Rectum (tissue), 1 donor: ENCODE data around the genes MRPL51, LPAR5 and CD4.

DNA sequence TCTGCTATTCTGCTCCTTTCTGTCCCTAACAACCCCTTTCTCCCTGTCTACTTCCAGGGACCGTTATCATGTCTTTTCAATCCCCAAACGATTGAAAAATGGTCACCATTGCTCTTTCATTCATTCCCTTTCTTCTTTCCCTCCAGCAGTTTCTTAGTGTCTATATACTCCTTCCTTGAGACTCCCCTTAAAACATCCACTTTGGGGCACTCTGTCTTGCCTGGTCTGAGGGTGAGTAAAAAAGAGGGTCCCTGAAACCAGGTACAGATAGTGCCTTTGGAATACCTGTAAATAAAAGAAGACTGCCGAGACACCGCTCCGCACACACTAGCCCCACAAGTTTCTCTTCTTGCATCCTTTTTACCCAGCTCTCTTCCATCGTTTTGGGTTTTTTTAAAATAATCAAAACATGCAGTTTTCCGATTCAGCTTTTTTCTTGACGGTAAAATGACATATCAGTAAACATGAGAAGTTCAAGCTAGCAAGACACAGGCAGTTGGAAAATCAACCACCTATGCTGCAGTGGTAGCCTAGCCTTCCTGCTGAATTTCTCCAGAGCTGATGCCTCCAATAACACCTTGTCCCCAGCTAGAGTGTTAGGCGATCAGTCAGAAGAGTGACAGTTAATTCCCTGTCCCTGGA, 1.6 kb upstream of the ANO2 start:
- PRO-cap, result no peak

DNA sequence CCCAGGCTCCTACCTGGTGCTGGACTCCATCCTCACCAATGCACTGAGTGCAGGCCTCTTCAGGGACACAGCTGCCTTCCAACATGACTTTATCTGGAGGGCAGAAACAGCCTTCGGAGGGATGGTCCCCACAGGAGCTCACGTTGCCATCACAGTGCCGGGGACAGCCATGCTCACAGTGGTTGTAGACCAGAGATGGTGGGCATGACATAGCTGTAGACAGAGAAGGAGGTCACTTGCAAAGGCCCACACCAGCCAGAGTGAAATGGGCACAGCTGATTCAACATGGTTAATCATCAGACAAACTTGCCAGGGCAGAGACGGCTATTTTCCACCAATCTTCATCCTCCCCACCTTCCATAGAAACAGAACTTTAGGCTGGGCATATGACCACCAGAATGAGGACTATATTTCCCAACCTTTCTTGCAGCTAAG, 46.8 kb upstream of the ANO2 start:
- PRO-cap, result no peak

DNA sequence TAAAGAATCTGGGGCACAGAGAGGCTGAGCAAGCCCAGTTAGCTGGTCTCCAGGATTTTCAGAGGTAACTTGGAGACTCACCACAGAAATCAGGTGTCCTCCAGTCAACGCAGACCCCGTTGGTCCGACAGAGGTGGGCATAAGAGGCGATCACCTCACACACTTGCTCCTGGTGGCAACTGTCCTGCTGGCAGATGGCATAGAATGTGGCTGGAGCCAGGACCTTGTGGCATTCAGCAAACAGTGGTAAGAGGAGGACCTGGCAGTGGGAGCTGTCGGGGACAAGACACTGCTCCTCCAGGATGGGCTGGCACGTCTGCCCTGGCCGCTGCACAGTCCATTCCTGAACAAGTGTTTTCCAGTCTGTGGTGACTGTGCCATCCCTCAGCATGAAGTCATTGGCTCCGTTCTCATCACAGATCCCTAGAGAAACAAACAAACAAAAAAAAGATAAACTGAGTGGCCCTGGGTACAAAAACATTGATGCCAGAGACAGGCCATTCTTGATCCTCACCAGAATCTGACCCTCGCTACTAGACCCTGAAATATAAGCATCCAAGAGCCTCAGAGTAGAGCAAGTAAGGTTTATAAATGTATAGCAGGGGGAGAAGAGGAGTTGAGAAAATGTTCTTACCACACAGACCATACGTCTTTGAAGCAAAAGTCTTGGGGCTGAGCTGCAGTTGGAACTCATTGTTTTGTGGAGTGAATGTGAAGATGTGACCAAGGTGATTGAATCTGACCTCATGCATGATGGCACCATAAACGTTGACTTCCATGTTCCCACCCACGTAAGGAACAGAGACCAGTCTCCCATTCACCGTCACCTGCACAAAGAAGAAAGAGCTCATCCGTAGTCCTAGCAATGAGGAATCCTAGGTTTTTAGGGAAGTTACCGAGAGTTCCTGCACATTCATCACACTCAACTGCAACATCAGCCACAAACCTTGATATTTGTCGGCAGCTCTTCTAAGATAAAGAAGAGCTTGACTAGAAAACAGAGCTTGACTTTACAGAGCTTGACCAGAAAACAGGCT, 49.0 kb upstream of the ANO2 start:
- PRO-cap, result no peak

DNA sequence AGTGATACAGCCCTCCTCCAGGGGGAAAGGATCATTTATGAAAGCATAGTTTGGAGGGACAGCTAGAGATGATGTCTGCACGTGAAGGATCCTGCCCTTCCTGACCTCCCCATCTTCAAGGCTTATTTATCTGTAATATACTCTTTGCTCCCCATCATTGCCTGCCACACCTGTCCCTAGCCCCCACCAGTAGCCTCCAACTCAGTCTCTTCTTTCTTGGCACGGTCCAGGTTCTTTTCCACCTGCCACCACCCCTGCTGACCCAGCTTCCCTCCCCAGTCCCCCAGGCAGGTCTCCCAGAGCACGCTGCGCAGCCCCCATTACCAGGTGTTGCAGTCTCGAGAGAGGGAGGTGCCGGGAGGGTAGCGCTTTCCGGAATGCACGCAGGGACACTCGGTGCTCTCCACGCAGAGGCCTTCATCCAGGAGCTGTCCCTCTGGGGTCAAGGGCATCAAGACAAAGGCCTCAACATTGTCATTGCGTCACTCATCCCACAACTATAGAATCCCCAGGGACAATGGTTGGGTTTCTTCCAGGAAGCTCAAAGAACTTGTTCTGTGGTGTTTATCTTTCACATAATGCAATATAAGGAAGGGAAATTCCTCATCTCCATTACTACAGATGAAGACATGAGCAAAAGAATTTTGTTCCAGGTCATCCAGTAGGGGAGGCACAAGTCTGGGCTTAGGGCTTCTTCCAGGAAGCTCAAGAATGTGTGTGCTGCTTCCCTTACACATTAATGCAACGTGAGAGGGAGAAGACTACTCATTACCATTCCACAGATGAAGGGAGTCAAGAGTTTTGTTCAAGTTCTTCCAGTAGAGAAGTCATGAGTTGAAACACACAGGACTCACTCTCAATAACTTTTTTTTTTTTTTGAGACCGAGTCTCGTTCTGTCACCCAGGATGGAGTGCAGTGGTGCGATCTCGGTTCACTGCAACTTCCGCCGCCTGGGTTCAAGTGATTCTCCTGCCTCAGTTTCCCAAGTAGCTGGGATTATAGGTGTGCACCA, 52.2 kb downstream of the VWF start:
- PRO-cap, result no peak

DNA sequence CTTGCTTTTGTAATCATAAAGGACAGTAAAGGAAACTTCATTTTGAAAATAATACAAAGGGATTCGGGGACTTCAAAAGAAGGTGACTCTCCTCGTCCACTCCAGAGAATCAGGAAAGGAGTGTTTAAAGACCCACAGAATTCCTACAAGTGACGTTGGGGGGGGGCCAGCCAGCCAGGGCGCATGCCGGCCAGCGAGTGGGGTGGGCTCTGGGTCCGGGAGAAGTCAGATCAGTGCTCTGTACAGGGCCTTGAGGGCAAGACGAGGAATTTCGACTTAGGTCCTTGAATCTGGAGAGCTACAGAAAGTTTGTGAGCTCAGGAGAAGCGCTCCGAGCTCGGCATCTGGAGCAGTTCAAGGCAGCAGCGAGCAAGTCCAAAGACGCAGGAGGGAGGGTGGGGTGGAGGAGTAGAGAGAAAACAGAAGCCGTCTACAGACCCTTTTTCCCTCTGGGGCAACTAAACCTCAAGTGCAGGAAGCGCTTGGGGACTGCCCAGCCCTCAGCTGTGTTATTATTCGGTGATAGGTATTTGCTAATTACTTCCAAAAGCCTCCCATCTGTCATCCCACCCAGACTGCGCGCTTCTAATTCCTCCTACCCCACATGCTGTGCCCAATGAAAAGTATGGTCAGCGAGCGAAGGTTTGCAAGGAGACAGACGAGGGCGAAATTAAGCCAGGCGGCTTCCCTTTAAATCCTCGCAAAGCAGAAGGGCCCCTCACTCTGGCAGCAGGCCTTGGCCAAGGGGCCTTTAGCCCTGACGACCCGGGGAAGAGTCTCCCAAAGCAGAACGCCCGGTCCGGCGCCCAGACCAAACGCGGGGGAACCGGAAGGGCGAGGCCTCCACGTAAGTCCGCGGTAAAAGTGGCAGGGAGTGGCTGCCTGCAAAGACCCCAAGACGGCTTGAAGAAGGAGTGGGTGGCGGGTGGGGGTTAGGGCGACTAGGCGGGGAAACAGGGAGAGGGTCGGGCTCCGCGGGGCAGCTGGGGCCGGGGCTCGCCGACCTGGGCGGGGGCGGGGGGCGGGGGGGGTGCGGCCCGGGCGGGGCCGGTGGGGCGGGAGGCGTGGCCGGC, 638 bp upstream of the CD9 start:
- PRO-cap, result unidirectional peak, plus-strand start at position 56 of the sequence; bidirectional peak, plus-strand start at position 196 of the sequence, minus-strand start at position 105 of the sequence; bidirectional peak, plus-strand start at position 303 of the sequence, minus-strand start at position 346 of the sequence; bidirectional peak, plus-strand start at position 657 of the sequence, minus-strand start at position 666 of the sequence; bidirectional peak, plus-strand start outside the sequence, minus-strand start at position 817 of the sequence

DNA sequence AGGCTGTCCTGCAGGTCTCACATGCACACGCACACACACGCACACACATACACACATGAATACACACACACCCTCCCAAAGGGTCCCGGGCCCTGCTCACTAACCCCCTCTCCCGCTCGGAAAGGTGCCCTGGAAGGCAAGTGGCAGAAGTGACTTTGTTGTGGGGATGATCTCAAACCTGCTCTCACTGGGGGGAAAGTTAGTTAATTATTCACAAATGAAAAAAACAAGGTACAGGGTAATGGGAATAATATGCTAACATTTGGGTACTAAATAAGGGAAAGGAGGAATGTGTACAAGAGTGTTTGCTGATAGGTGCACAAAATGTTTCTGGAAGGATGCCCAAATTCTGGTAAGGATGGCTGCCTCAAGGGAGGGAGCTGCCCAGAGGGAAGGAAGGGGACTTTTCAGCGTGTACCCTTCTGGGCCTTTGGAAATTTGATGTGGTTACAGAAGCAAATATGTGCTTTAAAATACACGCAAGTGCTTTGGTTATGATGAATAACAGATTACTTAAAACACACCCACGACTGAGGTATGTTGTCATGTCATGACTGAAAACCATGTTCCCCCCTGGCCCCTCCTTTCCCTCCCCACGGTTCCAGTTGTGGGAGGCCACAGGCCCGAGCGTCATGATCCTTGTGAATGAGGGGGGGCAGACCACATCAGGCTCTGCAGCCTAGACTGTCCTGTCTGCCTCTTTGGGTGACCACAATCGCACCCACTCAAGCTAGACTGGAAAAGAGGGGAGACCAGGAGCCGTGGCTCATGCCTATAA, 43.3 kb upstream of the PLEKHG6 start:
- PRO-cap, result no peak

DNA sequence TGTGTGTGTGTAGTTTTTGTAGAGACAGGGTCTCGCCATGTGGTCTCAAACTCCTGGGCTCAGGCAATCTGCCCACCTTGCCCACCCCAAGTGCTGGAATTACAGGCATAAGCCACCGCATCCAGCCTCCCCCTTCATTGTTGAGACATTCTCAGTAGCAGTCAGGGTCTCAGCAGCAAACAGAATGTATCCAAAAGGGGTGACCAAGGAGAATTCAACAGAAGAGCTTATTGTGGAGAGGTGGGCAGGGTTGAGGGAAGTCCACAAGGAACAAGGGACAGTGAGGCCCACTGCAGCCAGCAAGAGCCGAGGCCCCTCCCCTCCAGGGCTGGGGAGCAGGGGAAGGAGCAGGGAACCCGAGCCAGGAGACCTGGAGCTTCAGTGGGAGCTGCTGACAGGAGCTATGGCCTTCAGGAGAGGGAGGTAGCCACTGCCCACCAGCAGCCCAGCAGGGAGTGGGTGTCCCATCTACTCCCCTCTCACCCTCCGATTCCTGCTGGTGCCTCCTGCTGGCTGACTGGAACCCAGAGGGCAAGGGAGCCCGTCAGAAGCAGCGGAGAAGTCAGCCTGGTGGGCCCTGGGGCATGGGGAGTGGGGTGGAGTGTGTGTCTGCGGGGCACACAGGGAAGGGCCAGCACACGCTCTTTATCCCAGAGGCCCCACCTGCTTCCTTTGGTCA, 37.1 kb upstream of the PLEKHG6 start:
- PRO-cap, result no peak

GRCh38 chr12:6330362-6330932, 11.4 kb downstream of the TNFRSF1A start:
- PRO-cap, result no peak

DNA sequence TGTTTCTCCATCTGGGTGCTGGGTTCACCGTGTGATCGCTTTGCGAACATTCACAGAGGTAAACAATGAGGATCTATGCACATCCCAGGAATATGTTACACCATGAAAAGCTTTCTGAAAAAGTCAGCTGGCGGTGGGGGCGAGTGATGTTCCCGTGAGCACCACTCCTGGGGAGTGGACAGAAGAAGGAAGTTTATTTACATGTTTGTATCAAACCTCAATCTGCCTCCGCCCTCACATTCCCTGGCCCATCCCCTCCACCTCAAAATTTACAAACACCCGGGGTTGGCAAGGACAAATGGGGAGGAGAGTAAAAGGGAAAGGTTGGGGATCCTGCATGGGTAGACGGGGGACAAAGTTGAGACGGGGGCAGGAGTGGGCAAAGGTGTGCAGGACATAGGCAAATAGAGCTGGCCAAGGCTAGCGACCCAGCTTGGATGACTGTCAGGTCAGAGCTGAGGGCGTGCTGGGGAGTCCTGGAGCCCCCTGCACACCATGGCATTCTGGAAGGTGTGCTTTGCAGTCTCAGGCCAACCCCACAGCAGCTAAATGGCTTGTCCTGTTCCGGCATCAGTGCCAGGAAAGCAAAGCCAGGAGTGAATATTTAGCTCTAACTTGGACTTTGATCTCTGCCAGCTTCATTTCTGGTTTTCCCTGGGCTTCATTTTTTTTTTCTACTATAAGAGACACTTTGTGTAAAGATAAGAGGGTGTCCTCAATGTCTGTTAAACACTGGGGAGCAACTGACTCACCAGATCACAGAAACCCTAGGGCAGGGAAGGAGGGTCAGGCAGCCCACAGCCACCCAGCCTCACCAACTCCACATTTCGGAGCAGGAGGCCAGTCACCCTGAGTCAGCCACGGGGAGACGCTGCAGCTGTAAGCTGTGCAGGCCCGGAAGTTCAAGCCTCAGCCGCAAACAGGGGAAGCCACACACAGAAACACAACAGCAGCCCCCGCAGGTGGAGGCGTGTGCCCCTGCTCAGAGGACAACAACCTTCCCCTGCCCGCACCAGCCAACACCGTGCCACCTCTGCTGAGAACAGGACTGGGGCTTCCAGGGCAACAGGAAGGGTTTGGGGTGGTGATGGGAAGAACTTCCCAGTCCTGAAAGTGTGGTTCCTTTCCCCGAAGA, 6.6 kb downstream of the TNFRSF1A start:
- PRO-cap, result bidirectional peak, plus-strand start at position 315 of the sequence, minus-strand start at position 176 of the sequence; bidirectional peak, plus-strand start at position 754 of the sequence, minus-strand start at position 575 of the sequence; bidirectional peak, plus-strand start at position 852 of the sequence, minus-strand start at position 828 of the sequence

DNA sequence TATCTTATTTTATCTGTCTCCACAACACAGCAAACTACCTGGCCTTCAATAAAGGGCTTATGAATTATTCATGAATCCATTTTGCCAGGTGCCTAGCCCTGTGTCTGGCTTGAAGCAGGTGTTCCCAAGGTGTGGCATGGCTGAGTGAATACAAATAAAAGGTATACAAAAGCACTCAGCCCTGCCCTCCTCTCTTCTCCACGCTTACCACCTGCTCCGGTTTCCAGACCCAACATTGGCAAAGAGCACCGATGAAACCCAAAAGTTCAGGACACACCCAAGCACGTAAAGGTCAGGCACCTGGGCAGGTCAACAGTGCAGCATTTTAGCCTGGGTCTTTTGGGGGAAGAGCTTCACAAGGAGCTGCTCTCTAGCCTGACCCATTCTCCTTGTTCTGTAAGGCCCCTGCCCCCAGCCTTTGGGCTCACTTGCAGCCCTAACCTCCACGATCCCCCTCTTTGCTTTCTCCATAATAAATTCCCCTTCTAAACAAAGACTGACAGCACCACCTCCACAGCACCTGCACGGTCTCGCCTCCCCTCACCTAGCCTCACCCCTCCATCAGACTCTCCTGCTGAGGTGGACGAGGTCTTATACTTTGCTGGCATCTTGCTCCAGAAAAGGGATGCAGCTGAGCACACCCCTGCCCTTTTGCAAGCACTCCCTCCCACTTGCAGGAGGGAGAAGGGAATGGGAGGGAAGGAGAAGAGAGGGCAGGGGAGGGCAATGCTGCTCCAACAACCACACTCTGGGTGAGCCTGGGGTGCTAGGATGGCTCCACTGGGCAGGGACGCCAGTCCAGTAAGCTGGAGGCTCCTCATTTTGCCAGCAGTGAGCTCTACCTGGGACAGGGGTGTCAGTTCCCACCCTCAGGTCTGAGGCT, 1.7 kb downstream of the SCNN1A start:
- PRO-cap, result bidirectional peak, plus-strand start at position 335 of the sequence, minus-strand start at position 237 of the sequence; bidirectional peak, plus-strand start at position 769 of the sequence, minus-strand start at position 391 of the sequence

GRCh38 chr12:6390095-6390506, 6.1 kb downstream of the LTBR start:
- PRO-cap, result bidirectional peak, plus-strand start at chr12:6390551, minus-strand start at chr12:6390476

- PRO-cap, result no peak
Measured at GRCh38 chr12:6463041-6463871, 7.2 kb downstream of the VAMP1 start.

DNA sequence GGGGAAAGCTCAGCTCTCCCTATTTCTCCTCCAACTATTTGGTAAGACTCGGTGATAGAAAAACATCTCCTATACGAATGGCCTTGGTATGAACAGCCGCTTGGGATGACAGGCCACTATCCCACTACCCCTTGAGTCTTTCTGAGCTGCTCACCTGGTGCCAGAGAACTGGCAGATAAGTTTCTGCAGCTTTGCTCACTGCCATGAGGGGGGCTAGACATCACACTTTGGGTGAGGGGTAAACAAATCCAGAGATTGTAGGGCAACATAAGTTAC, 709 bp downstream of the VAMP1 start:
- PRO-cap, result no peak

- PRO-cap, result unidirectional peak, plus-strand start at chr12:6470274; unidirectional peak, plus-strand start at chr12:6470415
Measured at GRCh38 chr12:6470106-6470516, 366 bp downstream of the VAMP1 start.

DNA sequence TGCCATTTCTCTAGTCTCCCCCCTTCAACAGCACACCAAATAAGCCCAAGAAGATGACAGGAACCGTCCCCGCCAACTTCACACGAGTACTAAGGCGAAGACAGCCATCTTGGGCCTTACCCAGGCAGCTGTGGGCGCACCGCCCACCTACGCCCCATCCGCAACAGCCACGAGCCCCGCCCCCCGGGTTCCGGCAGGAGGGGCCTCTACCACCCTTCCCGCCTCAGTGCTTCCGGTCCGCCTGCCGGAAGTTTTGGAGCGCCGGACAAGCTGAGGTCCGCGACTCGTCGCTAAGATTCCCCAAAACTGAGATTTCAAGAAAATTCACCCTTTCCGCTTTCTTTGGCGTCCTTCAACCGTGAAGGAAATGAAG, at the start of gene MRPL51:
Gene MRPL51, minus strand, starts transcription at position 132 of the 373 bp plus-strand sequence.
- PRO-cap, result bidirectional peak, plus-strand start at position 235 of the sequence, minus-strand start at position 91 of the sequence

DNA sequence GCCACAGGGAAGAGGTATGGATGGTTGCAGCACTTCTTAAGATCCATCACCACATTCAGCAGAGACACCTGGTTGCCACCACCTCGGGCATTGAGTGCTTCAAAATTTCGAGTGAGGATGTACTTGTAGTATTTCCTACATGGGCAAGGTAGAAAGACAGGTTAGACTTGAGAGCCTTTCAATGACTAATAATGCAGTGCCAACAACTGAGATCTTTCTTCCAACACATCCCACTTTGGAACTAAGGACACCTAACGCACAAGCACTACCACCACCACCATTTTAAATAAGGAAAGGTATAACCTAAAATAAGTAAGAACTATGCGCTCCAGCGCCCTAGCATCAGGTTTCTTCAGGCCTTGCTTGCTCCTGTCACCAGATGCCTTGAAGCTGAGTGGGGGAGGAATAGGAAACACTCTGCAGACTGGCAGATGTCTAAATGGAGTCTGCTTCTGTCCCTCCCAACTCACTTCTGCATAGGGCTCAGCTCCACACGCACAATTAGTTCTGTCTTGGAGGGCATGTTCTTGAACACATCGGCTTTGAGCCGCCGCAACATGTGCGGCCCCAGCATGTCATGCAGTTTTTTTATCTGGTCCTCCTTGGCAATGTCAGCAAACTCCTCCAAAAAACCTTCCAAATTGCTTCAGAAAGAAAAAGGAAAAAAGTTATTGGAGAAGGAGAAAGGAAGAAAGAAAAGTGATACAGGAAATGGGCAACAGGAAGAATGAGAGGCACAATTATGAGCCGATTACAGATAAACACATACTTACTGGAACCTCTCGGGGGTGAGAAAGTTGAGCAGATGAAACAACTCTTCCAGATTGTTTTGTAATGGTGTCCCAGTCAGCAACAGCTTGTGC, 15.0 kb downstream of the CHD4 start:
- PRO-cap, result no peak

DNA sequence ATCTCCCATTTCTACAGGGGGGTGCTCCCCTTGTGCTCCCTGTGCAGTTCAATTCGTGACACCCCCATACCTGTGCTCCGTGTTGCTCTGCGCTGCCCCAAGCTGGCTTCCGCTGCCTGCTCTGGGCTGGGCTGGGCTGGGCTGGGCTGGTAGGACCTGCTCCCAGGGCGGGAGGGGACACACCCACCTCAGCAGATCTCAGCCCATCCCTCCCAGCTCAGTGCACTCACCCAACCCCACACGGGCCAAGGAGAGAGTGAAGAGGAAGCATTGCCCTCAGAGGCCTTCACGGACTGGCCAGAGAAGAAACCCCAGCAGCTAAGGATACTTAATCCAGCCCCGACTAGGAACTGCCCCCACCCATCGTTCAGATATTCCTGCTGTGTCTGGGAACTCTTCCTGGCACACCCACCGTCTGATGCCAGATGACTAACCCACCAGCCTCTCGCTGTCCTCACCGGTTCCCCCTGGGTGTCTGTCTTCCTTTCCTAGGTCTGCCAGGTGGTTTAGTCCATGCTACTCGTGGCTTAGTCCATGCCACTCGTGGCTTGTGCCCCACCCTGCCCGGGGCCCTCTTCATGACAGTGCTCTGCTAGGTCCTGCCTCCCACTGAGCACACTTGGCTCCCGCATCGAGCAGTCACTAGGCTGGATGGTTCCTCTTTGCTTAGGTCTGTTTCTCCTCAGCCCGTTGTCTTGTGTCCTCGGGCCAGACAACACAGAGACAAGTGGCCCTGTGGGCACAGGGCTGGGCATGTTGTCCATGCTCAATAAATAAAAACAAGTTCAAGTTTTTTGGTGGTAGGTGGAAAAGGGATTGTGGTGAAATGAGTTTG, at the start of gene LPAR5:
Gene LPAR5, minus strand, starts transcription at position 123 of the 835 bp plus-strand sequence.
- PRO-cap, result bidirectional peak, plus-strand start at position 248 of the sequence, minus-strand start at position 123 of the sequence; bidirectional peak, plus-strand start at position 693 of the sequence, minus-strand start at position 611 of the sequence

- PRO-cap, result no peak
Measured at GRCh38 chr12:6665928-6666802, 3.2 kb upstream of the ING4 start.

- PRO-cap, result no peak
Measured at GRCh38 chr12:6769026-6770074, 3.0 kb upstream of the LAG3 start.

- PRO-cap, result unidirectional peak, plus-strand start at chr12:6789540
Measured at GRCh38 chr12:6789086-6790205, at the start of gene CD4. TSS of gene CD4 (plus strand) at chr12:6789528.